Mesenteric fat pad (tissue), 1 donor: ENCODE measurements around a stretch of chr7.

DNA sequence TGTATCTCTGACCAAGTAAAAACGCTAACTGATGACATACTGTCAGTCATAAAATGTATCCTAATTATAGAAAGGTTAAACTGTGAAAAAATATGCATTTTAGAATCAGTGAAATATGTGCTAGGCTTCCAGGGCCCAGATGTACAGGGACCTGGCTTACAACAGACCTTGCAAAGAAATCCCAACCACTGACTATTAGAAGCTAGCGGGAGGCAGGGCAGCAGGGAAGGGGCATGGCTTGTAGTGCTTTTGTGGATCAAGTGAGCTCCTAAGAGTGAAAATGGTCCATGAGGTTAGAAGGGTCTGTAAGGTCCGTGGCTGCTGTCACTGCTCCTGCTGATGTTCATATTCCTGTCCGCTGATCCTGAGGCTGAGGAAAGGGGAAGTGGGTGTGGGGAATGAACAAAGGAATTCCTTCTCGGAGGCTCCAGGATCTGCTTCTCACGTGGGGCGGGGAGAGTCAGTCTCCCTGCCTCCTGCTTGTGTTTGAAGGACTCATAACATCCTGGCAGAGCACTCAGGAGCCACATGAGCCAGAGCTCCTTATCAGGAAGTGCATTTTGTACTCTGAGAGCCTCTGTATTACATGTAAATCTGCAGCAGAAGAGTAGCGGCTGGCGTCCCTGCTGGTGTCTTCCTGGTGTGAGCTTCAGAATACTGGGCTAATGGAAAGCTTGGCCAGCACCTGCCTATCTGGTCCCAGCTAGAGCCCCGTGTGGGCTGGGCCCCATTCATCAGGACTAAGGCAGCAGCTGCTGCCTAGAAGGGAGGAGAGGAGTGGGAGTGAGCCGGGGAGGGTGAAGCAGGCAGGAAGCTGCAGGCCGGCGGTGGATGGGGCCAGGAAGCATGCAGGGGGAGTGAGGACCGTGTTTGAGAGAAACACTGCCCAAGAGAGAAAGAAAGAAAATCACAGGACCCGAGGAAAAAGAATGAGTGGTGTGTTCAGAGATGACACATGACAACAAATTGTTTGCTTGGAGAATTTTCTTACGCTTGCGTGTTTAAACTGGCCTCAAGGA, 41.0 kb downstream of the FKBP9 start:
- PRO-cap: no peak

DNA sequence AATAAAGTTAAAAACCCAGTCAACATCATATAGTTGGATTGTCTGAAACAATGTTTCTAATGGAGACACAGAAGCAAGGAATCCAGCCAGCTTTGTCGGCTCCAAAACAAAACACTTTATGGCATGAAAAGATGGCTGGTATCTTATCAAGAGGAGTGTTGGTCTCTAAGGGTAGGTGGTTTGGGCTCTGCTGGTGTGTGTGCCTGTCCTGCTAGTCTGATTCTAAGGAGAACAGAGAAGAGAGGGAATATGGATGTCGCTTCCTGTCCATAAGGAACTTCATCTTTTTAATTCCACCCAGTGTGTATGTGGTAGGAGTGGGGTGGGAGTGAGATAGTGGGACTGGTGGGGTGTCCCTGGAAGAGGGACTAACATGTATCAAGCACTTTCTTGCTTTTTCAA, 19.1 kb downstream of the NT5C3A start:
- PRO-cap: no peak

DNA sequence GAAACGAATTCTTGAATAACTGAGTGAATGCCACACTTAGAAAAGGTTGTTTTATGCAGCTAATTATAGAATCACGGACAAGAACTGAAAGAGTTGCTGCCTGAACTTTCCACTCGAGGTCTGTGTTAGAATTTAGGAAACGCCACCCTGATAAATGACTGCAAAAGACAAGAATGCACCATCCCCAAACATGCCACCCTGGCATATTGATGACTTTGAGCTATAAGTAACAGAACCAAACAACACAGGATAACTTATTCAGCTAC, 1.1 kb downstream of the RP9 start:
- PRO-cap: no peak

GRCh38 chr7:33422062-33422450, 292.7 kb downstream of the BBS9 start:
- PRO-cap: no peak

DNA sequence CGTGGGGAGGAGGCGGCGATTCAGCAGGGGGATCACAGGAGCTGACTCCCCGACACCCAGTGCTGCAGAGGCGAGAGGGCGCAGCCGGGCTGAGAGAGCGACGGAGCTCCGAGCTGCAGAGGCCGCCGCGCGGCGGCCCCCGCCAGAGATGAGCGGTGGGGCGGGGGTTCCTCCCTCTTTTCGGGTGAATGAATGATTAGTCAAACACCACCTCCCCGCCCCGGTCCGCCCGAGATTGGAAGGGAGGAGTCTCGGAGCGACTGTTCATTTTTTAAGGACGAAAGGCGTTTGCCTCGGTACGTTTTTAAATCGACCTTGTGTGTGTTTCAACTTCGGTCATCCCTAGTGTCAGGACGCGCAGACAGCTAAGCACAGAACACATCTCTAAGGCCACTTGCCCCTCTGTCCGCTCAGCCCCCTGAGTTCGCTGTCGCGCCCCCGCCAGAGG, 1.1 kb upstream of the BMPER start:
- PRO-cap: no peak

DNA sequence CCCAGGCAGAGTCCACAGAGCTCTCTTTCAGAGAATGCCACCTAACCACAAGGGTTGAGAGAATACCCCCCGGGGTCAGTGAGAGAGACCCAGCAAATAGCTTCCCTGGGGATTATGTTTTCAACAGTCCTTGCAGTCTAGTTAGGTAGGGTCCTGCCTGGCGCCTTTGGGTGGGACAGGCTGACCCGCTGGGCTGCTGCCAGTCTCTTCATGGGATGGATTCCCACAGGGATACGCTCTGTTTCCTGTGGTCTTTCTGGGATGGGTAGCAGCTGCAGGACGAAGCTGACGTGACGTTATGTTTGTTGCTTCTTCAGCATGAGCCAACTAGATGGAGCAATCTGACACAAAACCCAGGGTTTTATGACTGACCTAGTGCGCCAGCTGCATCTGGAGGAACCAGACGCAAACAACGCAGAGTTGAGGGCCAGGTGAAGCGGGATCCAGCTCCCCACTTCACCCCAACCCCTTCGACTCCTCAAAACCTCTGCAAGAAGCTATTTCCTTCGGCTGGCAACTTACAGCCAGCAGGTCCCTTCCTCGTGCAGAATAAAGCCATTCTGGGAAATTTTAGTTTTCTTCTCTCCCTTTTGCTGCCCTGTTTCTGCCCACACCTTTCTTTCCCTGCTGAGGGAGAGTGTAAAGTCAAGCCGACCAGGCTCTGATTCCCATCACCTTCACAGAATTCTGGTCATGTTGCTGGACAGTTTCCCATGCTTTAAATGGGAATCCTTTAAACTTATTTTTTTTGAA, 16.3 kb downstream of the BMPER start:
- PRO-cap: no peak

- PRO-cap: no peak
These were observed 191.8 kb downstream of the BMPER start for GRCh38 chr7:34097223-34097526.

DNA sequence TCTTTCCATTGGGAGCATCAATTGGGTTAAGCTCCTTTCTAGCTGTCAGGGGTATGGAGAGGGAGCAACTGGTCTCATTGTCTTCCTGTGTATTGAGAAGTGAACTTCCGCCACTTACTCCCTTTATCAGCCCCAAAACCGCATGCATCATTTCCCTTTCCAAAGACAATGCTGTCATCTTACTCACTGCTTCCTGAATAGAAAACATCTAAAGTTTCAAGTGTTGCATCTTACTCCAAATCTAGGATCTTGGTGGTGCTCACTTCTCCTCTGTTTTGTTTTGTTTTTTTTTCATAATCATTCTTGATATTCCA, 371.7 kb downstream of the BMPER start:
- PRO-cap: no peak

- PRO-cap: no peak
These were observed 156.1 kb downstream of the NPSR1 start for GRCh38 chr7:34814077-34814573.

DNA sequence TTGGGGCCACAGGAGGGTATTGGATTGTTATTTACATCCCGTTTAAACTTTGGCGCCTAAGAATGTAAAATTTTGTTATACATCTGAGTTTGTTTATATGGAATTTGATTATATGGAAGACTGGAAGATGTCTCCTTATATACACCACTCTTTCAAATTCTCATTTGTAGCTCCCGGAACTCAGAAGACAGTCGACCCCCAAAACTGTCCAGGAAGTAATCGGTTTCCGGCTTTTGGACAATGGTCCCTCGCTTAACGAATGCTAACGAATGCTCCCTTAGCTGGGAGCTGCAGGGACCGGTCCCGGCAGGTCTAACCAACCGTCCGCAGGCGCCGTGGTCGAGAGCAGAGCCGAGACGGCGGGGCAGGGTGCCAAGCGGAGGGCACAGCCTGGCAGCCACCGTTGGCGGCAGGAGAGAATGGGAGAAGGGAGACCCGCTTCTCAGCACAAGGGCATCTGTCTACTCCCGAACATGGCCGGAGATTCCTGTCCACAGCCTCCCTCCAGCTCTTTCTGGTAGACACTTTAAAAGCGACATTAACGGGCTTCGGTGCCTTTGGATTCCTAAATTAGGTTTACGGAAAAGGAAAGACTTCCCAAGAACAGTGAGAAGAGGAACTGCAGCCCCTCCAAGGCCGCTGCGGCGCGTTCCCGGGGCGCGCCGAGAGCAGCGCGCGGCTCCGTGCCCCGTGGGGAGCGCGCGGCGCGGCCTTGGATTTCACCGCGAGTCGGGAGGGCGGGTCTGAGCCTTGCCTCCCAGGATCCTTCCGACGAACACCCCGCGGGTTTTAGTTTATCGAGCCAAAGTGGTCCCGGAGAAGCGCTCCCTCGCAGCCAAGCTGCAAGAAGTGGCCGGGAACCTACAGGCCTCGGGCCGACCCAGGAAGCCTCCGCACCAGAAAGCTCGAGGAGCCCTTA, 3.5 kb upstream of the TBX20 start:
- PRO-cap: no peak

DNA sequence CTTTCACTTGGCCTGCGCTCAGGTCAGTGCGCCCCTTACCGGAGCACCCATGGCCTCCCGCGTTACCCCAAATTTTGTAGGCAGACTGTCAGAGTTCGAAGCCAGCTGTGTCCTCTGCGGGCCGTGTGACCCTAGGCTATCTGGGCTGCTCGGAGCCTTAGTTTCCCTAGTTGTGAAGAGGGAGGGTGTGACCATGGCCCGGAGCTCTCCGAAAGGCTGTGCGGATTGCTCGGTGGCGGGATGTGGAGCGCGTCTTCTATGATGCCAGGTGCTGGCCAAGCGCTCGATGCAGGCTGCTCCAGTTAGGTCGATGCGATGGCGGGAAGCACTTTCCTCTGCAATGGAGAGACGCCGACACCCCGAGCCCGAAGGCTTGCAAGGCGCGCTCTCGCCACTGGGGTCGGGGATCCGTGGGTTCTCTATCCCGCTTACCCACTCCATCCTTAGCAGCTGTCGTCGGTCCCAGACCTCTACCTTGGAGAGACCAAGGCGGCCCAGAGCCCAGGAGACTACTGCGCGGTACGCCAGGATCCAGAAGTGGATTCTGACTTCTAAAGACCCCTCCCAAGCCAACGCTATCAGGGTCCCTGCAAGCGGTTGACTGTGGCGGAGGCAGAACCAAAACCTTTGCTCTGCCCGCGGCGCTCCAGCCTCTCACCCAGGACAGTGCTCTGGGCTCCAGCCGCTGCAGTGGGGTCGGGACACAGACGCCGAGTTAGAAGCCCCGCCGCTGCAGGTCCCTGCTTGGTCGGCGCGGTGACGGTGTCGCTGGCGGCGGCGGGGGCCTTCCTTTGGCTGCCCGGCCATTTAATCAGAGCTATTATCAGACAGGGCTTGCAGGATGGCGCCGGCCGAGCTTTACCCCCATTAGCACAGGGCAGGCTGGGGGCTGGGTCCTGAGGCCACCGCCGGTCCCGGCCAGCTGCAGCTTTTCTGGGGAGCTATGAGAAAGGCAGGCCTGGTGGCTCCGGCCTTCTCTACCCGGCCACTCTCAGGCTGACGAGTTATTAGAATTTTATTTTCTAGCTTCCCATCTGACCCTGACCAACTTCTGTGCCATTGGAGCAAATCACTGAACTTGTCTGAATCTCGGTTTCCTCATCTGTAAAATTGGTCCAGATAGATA, 7.8 kb upstream of the TBX20 start:
- PRO-cap: no peak

GRCh38 chr7:35727597-35728165, 32.7 kb upstream of the HERPUD2 start:
- PRO-cap: no peak

- PRO-cap: no peak
These were observed 1.4 kb downstream of the EEPD1 start for GRCh38 chr7:36154103-36155135.

DNA sequence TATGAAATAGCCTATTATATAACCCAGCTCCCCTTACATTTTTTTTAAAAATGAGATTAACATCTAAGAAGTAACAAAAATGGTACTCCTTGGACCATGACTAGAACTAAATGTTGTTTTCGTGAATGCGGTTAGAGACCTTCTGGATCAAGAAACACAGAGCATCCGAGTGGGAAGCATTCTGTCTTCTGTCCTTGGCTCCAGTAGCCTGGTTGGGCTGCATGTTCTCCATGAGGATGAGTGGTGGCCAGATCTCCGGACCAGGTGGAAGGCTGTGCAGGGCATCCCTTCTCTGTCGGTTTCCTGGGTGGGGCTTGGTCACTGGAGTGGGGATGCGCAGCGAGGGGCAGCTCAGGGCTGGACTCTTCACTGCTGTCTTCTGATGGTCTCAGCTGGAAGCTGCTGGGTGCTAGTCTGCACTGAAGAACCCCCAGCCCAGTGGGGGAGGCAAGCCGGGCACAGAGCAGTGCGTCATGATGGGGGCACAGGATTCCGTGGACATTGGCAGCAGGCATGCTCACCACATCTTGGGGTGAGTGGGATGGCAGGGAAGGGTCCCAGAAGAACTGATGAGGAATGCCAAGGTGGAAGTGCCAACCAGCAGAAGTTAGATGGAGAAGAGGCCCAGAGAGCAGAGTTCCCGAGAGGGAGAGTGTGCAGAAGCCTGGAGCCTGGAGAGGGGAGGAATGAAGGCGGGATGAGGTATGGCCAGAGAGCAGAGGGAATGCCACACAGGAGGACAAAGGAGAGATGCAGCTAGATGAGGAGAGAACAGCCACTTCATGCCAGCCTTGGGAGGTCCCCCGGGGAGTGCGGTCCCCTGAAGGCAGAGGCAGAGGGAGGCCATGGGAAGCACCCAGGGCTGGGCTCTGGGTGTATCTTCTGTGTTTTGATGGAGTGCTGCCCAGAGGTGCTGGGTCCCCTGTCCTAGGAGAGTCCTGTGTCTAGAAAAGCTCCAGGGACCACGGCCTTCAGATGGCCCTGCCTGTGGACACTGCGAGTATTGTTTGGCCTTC, 39.9 kb downstream of the EEPD1 start:
- PRO-cap: no peak

DNA sequence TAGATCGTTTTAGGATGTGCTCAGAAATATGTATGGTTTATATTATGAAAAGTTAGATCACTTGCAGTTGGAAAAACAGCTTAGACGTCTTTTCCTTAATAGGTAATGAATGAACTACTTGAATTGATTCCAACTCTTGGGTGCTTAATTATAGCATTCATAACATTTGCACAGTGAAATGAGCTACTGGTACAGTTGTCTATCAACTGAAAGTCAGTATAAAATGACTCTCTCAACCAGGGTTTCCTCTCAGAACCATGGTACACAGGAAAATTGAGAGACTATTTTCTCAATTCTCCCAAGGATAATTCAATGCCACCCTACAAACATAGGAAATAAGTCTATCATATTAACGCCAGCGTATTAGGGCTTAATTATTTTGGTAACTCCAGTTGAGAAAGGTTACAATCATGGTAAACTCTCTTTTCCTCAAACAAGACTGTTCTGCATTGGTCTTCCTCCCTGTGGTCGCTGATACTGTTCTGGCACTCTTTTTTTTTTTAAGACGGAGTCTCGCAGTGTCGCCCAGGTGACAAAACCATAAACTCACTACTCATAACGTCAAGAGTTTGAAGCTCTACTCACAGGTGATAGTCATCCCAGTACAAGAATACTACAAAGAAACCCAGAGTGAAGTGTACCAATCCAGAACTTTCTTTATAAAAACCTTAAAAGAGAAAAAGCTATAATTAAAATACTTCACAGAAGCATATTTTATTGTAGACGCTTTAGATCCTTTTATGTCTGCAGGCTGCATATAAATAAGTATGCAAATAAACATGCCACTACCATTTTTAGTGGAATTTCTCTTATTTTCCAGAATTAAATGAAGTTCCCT, 2.0 kb downstream of the ANLN start:
- PRO-cap: no peak

- PRO-cap: no peak
These were observed 166.5 kb downstream of the AOAH start for GRCh38 chr7:36557729-36558325.

DNA sequence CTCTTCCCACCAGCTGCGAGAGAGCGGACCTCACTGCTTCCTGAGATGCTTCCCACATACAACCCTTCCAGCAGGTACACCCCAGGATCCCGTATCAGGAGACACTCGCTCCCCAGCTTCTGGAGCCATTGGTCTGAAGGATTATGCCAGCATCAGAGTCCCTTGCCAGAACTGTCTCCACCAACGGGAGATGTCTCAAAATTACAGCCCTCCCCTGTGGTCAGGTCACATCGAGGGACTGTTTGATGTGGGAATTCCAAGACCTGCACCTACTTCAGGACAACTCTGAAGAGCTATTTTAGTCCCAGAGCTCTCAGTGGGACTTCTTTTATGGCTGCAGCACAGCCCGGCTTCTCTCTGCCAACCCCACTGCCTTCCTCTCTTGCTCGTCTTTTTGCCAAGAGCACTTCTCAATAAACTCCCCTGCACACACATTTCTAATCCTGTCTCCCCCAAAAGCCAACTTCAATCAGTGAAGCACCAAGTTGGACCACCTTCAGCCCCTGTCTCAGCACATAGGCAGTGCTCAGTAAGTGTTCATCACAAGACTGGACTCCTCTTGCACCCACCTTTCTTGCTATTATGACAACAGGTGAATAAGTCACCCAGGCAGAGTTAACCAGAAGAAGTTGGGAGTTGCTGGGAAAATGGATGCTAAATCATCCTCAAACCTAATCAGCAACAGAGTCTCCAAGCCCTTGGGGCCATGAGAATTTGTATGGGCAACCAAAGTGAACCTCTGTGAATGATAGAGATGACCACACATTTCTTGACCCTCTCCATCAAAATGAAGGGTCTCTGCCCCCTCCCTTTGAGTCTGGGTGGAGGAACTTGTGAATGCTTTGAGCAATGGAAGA, 3.1 kb downstream of the AOAH start:
- PRO-cap: no peak

DNA sequence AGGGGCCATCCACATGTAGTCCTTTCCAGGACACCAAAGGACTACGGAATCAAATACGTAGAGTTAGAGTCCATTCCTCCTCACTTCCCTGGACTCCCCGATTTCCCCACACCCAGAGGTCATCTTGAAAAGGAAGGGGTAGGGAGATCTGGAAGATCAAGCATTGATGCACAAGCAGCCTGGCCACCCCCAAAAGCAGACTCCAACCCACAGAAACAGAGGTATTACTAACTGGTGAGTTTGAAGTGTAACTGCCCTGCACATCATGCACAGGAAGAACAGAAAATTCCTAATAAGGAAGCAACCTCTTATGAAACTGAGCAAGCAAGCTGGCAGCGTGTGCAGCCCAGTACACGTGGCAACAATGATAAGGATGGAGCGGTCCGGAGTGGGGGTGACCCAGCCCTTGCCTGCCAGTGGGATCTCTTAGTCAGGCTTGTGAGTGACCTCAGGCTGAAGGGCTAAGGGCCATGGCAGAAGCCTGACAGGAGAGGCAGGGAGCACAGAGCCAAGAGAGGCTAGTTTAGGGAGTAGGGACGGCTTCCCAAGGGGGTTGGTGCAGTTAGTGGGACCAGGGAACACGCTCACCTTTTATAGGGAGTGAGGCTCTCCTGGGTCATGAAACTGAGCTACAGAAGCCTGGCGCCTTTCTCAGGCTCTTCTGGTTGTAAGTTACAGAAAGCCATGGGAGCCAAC, 22.0 kb upstream of the AOAH start:
- PRO-cap: no peak

GRCh38 chr7:36864507-36864776, 140.1 kb upstream of the AOAH start:
- PRO-cap: no peak

- PRO-cap: no peak
These were observed 226.7 kb upstream of the AOAH start for GRCh38 chr7:36950817-36951638.